ENCODE measurements around the gene RNF103.

DNA sequence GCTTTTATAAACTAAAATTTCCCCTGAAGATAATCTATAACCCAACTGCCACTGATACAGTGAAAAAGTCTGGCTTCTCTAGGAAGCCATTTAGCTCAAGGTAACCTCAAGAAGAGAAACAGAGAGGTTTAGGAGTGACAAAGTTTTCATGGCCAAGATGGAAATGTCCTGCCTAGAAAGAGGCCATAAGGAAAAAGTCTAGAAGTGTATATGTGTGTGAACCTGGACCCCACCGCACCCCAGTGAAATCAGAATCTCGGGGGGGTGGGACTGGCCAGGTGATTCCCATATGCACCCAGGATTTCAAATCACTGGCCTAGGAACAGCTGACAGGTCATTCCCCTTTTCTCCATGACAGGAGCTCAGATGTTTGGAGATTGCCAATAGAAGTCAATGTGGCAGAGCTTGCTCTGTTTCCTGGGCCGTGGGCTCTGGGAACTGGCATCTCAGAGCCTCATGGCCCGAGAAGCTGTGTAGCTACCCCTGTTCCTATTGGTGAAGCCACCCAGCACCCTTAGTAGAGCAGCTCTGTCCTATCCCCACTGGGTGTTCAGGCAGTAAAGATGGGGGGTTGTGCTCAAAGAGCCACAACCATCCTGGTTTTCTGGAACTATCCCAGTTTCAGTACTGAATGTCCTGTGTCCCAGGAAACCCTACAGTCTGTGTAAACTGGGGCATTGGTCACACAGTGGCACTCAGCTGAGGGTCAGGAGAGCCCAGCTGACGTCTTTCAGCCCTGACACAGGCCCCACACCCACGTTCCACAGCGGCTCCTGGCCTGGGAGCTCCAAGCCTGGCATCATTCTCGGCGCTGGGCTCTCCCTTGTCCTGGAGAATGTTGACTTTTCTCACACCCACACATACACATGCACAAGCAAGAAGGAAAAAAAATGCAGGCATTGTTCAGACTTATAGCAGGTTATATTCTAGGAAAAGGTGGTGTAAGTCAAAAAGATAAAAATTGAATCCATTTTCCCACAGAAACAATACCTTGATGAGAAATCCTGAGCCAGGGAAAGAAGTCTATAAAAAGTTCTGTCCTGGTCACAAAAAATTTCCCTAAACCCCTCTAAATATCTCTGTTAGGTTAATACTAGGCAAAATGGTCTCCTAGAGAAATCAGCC is 18.9 kb downstream of the GNLY start:
- RRBS, result no CpG with 5 or more reads among the region's 9 CpGs

DNA sequence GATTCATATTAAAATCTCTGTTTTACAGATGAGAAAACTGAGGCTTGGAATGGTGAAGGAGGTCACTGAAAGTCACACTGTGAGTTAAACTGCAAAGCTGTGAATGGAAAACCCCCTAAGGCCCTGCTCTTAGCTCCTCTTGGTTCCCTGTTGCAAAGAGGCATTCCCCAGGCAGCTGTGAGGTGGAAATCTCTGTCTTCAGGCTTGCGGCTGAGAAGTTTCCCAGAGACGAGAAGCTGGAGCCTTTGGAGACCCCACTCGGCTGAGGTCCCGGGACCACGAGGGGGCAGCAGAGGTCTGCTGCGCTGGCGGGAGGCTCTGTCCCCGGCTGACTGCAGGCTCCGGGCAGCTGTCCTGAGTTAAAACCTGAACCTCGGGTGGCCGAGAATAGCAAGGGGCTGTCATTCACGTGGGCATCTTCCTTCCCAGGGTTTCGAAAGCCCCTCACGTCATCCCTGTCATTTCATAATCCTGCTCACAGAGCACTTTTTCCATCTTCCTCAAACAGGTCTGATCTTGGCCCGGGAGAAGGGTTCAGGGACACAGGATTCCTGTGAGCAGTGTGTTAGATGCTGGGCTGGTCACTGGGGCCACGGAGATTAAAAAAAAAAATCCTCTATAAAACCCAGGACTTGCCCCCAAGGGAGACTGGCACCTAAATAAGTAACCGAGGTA is 24.8 kb upstream of the ATOH8 start:
- RRBS, result 3% methylated on average over 5 of the region's 17 CpGs

DNA sequence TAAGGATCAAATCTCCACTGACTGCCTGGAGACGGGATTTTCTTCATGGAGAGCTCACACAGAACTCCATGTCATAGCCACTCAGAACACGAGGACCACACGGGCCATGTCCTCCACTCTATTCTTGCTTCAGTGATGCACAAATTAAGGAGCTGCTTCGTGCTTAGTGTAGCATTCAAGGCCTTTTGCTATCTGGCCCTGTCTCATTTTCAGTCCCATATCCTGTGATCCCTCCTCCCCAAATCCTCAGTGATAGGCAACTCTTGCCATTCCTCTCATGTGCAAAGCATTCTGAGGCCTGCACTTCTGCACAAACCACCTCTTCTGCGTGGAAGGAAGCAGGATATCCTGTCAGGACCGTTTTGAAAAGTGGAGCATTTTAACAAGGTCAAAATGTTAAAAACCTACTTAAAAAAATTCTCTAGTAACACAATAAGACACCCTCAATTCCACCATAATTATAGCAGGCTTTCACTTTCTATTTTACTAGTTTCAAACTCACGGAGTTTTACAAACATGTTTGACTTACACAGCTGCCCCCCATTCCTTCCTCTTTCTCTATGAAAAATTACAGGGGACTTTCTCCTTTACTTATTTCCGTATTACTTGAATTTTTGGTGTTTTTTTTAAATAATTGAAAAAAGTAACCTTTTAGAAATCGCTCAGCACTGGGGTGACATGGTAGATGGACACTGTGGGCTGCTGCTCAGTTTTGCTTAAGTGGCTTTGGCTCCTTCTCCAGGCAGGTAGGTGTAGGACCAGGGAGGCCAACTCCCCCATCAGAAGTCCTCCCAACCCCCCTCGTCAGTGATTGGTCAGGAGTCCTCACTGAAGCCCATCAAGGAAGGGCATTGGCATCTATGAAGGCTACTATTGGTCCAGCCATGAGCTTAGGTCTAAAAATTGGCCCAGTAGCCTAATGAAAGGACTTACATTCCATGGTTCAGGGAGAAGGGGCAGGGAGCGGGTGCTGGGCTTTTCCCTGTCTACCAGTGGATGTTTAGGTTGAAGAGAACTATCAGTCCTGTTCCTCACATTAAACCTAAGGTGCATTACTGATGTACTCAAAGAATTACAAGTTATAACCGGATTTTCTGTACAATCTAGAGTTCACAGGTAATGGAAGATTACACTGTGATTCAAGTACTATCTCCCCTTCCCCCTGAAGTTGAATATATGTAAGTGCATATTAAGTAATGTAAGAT is 34.8 kb downstream of the ST3GAL5 start:
- RRBS, result no CpG with 5 or more reads among the region's 12 CpGs

DNA sequence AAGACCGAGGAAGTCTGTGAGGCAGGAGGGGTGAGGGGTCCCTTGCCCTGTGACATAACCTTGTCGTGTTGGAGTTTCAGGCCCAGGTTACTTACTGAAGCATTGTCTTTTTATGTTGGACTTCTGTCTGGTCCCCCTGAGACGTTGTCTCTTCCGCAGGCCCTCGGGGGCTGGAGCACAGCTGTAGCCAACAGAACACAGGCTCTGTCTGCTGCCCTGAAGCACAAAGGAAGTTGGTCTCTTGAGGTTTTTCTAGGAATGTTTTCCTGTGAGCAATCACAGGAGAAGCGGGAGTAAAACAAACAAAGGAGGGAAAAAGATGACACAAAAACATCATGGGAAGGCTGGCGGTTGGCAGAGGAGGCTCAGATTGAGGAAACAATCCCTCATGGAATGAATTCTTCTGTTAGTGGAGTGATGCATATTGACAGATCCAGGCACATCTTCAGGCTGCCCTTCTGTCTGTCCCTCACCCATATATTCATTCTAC is 5.0 kb upstream of the ST3GAL5 start:
- RRBS, result no CpG with 5 or more reads among the region's 7 CpGs

DNA sequence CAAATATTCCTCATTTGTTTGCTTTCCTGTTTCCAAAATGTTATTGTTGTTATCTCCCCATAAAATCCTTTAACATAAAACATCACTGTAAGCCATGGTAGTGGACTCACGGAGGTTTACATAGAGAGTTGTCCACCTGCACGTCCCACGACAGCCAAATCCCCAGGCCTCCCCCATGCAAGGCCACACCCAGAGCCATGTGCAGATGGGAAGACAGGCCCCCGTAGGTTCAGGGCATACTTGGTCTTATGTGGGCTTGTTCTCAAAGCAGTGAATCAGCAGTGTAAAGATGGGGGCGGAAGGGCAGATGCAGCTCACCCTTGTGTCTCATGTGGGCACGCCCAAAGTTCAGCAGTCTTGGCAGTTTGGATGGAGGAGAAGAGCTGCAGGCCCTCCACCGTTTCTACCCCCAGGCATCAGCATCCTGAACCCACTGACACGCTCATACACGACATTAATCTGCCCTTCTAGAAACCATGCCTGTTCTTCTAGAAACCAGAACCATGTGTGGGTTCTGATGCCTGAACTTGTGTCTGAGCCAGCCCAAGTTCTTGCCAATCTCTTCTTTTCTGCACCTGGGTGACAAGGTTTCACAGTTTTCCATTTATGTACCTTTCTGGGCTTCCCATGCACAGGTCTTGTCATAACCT is 19.1 kb upstream of the ST3GAL5 start:
- RRBS, result no CpG with 5 or more reads among the region's 9 CpGs

DNA sequence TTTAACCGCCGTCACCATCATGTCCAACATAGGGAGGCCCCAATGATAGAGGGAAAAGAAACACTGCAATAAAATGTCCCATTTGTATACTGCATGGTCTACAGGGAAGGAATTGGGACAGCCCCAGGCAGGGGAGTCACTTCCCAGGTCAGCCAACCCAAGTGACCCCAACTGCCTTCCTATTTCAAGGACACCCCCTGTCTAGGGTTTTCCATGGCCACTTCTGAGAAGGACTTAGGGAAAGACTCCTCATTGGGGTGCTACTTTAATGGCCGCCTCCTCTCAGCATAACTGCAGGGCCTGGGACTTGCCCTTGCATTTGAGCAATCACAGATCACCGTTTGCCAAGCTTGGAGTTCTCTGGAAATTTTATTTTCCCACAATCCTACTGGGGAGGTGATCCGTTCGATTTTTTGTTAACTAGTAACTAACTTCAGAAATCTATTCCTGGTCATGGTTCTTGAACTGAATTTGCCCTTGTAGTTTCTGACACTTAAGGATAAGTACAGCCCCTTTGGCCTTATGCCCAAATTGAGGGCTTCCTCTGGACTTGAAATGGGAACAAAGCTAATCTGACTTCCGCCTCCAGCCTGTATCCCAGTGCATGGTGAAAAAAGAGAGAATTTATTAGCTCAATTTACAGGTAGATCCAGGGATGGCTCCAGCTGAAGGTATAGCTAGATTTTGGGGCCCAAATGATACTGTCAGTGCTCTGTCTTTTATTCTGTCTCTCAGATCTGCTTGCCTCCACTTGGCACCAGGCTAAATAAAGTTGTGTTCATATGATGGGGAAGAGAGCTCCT is 60.5 kb upstream of the ST3GAL5 start:
- RRBS, result no CpG with 5 or more reads among the region's 7 CpGs

GRCh38 chr2:86042671-86043329 is 62.9 kb downstream of the POLR1A start:
- RRBS, result no CpG with 5 or more reads among the region's 11 CpGs

DNA sequence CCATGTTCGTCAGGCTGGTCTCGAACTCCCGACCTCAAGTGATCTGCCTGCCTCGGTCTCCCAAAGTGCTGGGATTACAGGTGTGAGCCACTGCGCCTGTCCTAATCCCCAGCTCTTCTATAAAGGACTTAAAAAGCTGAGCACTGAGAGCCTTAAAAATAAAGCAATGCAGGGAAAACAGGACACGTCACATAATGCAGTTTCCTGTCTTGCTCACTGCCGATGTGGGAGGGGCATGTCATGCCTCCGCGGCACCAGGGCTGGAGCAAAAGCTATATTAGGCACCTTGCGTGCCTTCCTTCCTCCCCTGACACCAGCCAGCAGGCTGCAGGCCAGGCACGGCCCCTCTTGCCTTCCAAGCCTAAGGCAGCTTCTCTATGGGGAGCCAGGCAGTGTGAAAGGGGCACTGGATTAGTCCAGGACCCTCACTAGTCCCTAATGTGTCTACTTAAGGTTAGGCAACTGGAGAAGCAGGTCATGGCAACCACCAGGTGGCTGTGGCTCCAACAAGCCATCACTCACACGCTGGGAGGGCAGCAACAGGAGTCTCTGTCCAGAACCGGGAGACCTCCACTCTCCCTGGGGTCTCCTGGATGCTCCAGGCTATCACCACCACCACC is 26.3 kb downstream of the MRPL35 start:
- RRBS, result no CpG with 5 or more reads among the region's 13 CpGs

DNA sequence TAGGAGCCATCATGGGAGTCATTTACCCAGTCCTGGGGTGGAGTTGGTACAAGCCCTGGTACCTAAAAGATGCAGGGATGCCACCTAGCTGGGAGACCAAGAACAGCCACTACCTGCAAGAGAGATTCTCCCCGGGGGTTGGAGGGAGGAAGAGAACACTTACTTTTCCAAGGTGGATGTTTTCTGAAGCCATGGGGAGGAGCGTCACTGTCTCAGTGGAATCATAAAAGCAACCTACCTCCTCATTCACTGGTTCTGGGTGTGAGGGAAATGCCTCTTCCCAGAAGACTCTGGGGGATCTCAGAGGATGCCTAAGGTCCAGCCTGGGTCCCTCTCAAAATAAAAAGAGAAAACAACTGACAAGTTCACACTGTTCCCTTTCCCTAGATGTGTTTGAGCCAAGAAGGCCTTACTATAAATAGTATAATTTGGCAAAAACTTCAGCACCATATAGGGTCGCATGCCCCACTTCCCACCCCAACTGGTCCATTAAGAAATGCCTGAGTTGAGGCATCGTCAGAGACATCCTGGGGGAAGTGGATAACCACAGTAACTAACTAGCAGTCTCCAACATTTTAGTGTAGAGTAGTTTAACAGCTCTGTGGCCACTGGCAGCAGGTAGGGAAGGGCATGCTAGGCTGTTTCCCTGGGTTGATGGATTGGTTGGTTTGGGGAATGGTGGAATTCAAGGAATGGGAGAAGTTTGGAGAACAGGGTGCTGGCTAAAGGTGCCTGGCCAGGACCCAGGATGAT is 39.7 kb downstream of the REEP1 start:
- RRBS, result no CpG with 5 or more reads among the region's 4 CpGs

- RRBS, result 2% methylated on average over 26 of the region's 47 CpGs
These were observed at the start of gene RNF103 for GRCh38 chr2:86623721-86624102. RNF103 (minus strand) TSS chr2:86623865.

DNA sequence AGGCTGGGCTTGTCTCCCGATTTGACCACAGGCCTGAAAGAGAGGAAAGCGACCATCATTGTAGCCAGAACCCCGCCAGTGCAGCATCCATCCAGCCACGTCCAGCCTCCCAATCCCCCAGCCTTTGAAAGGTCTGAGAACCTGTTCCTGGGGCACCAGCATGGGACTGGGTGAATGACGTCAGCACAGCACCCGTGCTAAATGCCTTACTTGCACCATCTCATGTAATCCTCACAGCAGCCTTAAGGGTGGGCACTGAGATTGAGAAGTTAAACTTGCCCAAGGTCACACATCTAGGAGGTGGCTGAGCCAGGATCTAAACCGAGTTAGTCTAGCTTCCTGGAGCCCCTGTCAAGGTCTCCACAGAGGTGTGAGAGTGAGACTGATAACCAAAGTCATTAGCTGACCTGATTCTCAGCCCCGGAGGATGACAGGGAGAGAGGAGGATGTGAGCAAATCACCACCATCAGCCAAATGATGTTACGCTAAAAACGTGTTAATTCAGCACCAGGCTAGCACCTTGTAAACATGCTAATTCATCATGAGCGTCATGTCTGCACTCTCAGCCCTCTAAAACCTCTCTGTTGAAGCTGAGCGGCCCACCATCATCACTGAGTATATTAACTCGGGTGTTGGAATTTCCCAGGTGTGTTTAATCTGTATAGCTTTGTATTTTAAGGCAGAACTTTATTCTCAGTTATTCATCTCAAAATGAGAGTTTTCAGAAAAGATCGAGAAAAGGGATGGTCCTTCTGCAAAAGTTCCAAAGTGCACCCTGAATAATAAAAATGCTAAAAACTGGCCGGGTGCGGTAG is 4.6 kb downstream of the CD8A start:
- RRBS, result no CpG with 5 or more reads among the region's 16 CpGs

GRCh38 chr2:86821920-86822144 is 31.1 kb upstream of the CD8A start:
- RRBS, result no CpG with 5 or more reads among the region's 2 CpGs

- RRBS, result no CpG with 5 or more reads among the region's 7 CpGs
These were observed 289.1 kb upstream of the PLGLB2 start for GRCh38 chr2:87458701-87459175.

GRCh38 chr2:87507614-87508309 is 240.1 kb upstream of the PLGLB2 start:
- RRBS, result no CpG with 5 or more reads among the region's 10 CpGs

- RRBS, result no CpG with 5 or more reads among the region's 4 CpGs
These were observed 6.8 kb downstream of the PLGLB2 start for GRCh38 chr2:87754707-87755094.

- RRBS, result no CpG with 5 or more reads among the region's 3 CpGs
These were observed 2.4 kb downstream of the KRCC1 start for GRCh38 chr2:88053118-88053689.

DNA sequence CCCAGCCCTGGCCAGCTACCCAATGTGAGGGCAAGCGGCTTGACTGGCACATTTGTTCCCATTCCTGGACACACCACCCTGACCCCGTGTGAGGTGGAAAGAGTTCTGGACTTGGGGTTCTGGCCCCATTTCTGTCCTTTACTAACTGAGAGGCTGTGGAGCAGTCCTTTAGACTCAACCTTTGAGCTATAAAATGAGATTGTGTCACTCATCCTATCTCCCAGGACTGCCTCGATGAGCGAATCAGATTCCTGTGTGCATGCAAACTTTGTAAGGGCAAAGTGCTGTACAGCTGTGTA is 9.2 kb downstream of the THNSL2 start:
- RRBS, result no CpG with 5 or more reads among the region's 4 CpGs

GRCh38 chr2:88482015-88482386 is 29.5 kb upstream of the FOXI3 start:
- RRBS, result no CpG with 5 or more reads among the region's 4 CpGs

- RRBS, result no CpG with 5 or more reads among the region's 2 CpGs
These were observed 18.0 kb downstream of the EIF2AK3 start for GRCh38 chr2:88609233-88609722.

All from renal cortical epithelial cell (primary cell).